Heart (tissue), 3 donors: ENCODE measurements around a stretch of chr2.

DNA sequence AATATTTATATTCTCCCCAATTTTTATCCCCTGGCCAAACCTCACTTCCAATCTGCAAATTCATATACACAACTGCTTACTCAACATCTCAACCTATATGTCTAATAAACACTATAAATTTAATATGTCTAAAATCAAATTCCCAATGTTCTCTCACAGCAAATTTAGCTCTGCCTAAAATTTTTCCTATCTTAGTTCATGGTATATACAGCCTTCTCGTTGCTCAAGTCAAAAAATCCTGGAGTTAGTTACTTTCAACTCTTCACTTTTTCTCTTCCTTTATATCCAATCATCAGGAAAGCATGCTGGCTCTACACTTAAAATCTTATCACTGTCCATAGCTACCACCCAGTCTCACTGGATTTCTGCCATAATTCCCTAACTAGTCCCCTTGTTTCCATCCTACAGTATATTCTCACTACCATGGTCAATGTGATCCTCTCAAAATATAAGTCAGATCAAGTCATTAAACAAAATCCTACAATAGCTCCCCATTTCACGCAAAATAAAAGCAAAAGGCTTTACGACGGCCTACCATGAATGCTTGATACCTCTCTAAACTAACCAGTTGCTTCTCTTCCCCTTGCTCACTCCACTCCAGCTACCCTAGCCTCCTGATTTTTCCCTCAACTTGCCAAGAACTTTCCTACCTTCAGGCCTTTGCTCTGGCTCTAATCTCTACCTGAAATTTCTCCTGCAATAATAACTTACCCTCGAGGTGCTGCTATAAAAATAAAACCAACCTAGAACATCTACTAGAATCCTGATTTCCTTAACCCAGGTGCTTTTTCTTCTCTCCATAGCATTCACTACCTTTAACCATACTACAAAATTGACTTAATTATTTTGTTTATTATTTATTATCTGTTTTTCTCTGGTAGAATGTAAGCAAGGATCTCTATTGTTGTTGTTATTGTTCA is 337.2 kb downstream of the EXOC6B start:
- RAMPAGE, long total RNA, 2 experiments, result no peak in any of the 2 experiments

DNA sequence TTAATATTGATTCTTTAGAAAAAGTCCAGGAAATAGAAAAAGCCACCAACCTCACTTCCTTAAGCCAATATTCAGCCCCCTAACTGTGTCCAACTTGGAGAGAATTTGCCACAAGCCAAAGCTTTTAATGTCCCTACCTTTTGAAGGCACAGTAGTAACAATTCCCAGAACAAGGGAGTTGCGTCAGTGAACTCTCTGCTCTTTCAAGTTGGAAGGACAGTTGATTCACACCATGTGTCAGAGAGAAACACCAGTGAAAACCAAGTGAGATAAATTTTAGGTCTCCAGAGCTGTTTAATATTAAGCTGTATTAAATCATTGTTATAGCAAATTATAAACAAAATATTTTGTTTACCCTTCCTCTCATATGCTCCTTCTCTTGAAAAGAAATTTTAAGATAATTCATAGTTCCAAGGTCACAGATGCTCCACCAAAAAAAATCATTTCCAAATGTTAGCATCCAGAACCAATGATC is 66.0 kb downstream of the EXOC6B start:
- RAMPAGE, long total RNA, 2 experiments, result no peak in any of the 2 experiments

GRCh38 chr2:73075210-73075810 is 3.8 kb upstream of the SFXN5 start:
- RAMPAGE, long total RNA, 2 experiments, result no peak in any of the 2 experiments

- RAMPAGE, long total RNA, 2 experiments, result no peak in any of the 2 experiments
Measured at GRCh38 chr2:73084213-73084874, 12.8 kb upstream of the SFXN5 start.

DNA sequence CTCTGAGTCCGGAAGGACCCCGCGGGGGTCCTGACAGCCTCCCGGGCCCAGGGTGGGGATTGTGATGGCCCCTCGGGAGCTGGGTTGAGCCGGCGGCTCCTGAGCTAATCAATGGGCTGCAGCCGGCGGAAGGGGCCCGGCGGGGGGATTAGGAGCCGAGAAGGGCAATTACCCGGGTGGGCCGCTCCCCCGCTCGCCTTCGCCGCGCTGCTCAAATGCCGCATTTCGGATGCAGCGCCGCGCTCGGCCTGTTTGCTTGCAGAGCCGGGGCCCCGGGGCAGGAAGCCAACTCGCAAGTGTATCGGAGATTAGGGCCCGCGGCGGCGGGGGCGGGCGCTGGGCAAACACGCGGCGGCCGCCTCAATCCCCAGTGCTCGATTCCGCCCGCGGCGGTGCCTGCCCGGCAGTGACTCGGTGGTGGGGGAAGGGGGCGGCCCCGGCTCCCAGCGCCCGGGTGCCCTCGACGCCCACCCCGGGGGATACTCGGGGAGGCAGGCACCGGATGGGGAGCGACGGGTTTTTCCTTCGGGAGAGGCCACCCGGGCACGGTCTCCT is 26.8 kb upstream of the NOTO start:
- RAMPAGE, long total RNA, 2 experiments, result no peak in any of the 2 experiments

DNA sequence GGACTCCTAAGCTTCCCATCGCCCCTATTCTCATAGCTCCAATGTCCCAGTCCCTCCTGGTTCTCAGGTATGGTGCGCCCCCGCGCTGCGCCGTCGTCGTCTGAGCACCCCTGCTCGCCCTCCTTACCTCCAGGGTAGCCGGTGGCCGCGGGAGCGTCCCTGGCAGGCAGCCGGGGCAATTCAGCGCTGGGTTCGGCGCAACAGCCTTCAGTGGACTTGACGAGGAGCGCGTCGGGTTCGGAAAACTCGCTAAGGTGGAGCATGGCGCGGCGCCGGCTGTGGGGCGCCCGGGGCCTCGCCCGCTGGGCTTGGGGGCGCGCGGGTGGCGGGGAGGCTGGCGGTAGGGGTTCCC is 317 bp downstream of the EGR4 start:
- RAMPAGE, long total RNA, 2 experiments, result no peak in any of the 2 experiments

DNA sequence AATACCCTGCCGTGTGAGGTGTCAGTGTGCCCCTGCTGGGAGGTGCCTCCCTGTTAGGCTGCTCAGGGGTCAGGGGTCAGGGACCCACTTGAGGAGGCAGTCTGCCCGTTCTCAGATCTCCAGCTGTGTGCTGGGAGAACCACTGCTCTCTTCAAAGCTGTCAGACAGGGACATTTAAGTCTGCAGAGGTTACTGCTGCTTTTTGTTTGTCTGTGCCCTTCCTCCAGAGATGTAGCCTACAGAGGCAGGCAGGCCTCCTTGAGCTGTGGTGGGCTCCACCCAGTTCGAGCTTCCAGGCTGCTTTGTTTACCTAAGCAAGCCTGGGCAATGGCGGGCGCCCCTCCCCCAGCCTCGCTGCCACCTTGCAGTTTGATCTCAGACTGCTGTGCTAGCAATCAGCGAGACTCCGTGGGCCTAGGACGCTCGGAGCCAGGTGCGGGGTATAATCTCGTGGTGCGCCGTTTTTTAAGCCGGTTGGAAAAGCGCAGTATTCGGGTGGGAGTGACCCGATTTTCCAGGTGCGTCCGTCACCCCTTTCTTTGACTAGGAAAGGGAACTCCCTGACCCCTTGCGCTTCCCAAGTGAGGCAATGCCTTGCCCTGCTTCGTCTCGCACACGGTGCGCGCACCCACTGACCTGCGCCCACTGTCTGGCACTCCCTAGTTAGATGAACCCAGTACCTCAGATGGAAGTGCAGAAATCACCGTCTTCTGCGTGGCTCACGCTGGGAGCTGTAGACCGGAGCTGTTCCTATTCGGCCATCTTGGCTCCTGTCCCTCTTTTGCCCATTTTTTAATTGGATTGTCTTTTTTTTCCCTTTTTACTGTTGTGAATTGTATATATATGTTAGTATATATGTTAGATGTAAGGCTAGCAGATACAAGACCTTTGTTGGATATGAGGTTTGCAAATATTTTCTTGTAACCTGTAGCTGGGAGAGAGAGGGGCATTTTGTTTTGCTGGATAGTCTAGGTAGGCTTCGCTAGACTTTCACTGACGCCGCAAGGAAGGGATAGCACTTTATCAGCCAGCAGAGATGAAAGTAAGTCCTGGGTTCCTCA is 100.0 kb downstream of the ALMS1 start:
- RAMPAGE, long total RNA, 2 experiments, result no peak in any of the 2 experiments

DNA sequence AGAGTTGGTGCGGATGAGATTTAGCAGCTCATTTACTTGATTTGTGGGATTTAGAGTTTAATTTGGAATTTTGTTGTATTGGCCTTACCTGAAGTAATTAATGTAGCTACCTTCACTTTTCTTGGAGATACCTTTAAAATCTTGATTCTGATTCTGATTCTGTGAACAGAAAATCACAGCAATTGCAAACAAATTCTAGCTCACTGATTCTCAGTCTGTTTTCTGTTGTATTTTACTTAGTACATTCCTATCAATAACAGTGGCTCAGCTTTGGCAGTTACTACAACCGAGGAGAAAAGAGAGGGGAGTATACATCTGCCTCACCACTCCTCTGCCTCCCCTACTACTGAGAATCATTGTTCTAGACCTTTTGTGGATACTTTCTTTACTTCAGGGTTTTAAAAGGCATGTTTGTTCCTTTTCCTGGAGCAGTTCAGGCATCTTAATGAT is 10.0 kb downstream of the STAMBP start:
- RAMPAGE, long total RNA, 2 experiments, result no peak in any of the 2 experiments

DNA sequence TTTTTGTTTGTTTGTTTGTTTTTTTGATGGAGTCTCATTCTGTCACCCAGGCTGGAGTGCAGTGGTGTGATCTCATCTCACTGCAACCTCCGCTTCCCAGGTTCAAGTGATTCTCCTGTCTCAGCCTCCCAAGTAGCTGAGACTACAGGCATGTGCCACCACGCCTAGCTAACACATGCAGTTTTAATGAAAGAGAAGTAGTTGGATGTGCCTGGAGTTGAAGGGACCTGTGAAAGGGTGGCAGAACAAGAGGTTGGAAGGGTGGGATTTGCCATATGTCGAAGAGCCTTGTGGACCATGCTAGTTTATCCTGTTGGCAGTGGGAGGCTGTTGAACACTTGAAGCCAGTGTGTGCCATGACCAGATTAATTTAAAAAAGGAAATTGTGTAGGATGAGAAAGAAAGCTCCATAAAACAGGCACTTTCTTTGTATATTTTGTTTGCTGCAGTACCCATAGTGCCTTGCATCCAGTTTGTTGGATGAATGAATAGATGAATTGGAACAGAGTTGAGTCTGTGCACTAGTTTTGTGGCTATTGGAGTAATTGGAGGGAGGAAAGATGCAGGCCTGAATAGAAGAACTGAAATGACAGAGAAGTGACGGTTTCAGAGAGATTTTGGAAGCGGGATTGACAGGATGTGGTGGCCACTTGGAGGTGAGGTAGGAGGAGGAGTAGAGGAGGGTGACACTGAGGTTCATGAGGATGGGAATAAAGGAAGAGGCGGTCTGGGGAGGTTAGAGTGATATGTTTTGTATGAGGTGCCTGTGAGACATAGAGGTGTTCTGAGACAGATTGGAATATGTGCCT is 4.8 kb downstream of the DGUOK start:
- RAMPAGE, long total RNA, 2 experiments, result no peak in any of the 2 experiments

DNA sequence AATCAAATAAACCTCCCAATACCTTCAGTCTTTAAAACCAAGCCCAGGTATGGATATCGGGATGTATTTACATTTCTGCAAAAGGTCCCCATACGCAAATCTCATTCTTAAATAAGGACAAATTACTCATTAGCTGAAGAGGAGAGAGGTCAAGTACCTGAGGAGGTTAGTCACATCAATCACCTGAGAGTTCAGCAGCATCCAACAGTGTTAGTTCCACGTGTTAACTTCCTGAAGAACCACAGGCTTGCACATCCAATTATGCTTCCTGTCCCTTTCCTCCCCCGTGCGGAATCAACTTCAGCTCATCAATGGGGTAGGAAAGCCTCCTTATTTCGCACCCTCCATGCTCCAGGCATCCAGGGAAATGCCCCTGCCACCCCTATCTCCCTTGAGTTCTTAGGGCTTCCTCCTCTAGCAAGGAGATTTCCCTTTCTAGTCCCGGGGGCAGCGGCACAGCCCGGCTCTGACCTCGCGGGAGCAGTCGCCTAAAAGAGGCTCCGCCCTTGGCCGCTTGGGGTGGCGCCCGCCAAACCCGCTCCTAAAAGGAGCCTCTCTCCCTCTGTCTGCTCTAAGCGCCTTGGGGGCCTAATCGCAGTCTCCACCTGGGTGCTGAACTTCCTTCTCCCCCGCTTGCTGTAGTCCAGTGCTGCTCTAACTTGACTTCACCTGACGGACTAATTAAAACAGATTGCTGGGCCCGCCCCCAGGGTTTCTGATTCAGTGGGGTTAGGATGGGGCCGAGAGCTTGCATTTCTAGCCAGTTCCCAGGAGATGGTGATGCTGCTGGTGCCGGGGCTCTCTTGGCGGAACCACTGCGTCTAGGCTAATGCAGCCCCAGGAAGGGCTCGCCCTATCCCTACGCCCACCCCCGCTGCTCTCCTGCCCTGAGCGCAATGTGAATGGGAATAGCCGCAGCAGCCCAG is 3.5 kb upstream of the TET3 start:
- RAMPAGE, long total RNA, 2 experiments, result start-site peak on the minus strand in 1 of 2 experiments, centred at position 462 of the sequence, 13 reads per replicate

DNA sequence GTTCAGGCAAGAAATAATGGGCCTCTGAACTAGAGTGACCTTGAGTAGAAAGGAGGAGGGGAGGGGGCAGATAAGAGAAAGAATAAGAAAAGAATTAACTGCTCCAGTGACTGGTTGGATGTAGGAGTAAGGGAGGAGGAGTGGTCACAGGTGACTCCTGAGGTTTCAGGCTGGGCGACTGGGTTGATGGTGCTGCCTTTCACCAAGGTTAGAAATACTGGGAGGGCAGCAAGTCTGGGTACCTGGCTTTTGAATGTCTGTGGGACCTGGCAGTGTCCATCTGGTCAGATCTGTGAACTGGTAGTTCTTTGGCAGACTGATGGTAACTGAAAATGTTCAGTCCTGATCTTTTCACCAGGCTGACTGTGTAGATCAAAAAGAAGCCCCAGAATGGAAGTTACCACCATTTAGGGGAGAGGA is 69.5 kb downstream of the TET3 start:
- RAMPAGE, long total RNA, 2 experiments, result no peak in any of the 2 experiments

GRCh38 chr2:74156254-74156624 is 8.5 kb upstream of the BOLA3 start:
- RAMPAGE, long total RNA, 2 experiments, result no peak in any of the 2 experiments

- RAMPAGE, long total RNA, 2 experiments, result no peak in any of the 2 experiments
Measured at GRCh38 chr2:74164958-74165554, 13.6 kb downstream of the MOB1A start.

GRCh38 chr2:74218000-74218556 is 19.7 kb downstream of the MTHFD2 start:
- RAMPAGE, long total RNA, 2 experiments, result no peak in any of the 2 experiments

DNA sequence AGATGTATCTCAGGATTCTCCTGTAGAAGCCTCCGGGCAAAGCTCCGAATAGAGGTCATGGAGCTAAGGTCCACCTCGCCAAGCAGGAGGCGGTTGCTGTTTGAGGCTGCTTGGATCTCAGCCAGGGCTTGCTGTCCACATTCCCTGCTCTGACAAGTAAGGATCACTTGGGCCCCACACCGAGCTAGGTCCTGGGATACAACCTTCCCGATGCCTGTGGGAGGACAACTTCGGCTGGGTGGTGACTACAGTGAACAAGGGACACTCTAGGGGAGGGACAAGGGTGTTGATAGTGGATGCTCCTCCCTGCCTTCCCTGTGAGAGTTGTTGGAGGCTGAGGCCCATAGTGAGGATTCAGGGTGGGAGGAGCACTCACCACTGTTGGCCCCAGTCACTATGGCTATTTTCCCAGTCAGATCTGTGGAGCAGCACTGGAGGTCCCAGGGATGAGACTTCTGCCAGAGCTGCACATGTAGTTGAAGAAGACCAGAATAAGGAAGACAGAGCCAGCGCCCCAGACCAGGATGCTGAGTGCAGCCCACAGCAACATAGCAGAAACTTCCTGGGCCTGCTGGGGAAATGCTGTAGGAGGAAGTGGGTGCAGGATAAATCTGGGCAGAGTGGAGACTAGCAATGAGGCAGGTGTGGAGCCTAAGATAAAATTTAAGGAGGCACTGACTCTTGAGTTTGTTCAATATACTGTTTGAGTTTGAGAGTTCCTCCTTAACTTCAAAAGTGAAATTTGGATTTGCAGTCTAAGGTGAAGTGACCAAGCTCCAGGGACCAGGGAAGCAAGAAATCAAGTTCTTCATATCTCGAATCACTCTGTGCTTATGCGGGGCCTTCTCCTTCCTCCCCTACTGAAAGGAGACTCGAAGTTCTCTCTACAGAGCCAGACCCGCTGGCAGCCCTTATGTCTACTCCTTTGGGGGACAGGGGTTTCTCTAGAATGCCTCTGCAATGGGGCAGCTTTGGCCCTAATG is 8.1 kb downstream of the C2orf81 start:
- RAMPAGE, long total RNA, 2 experiments, result no peak in any of the 2 experiments

DNA sequence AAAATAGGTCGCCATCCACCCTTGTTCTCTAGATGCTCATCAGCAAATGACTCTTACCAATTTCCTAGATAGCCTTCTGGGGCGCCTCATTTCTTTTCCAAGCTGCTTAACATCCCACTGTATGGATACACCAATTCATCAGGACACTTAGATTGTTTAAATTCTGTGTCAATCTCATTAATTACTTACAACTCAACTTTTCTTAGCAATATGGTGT is 633 bp upstream of the INO80B start:
- RAMPAGE, long total RNA, 2 experiments, result no peak in any of the 2 experiments

- RAMPAGE, long total RNA, 2 experiments, result no peak in any of the 2 experiments
Measured at GRCh38 chr2:74462426-74463009, 2.7 kb downstream of the MOGS start.

GRCh38 chr2:74471816-74472533 is 505 bp downstream of the MRPL53 start:
- RAMPAGE, long total RNA, 2 experiments, result no peak in any of the 2 experiments

DNA sequence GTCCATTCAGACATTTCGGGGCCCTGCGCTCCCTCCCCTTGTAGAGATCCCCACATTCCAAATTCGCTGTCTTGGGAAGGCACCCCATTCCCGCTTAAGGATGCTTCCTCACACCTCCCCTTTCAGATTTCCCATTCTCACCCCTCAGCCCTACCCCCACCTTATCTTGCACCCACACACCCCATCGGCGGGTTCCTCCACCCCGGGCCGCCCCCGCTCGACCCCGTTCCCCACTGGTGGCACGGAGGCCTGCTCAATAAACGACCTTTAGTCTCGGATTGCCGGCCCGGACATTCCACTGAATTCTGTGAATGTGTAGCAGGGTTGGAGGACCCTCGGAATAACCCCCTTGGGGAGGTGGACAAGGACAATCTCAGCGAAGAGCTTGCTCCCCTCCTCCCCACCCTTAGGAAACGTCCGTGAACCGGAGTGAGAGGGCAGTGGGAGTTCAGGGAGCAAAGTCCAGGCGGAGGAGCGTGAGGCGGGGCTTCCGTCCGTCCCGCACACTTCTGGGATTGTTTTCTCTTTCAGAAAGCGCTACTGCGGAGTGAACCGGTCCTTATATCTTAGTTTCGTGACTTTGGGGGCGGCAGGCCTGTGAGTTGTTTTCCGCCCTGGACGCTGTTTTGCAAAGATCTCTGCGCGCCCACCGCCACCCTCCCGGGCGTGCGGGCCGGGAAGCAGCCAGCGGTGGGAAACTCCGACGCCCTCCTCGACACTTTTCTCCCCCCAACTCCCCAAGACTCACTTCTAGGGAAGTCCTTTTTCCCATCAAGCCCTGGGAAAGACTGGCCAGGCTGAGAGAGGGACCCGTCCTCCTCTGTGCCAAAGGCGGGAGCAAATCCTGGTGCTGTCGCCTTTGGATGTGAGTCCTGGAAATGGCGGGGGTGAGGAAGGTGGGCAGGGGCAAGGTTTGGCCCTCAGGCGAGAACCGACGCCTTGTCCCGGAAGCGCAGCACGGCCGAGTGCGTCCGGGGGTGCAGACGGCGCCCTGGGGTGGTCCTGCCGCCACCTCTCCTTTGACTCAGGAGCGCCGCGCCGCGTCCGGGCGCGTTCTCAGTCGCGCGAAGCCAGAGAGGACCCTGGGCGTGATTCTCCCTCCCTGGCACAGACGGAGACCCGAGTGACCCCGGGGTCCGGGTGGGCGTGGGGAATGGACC is 3.1 kb upstream of the LBX2 start:
- RAMPAGE, long total RNA, 2 experiments, result no peak in any of the 2 experiments

- RAMPAGE, long total RNA, 2 experiments, result no peak in any of the 2 experiments
Measured at GRCh38 chr2:74504578-74505209, 2.8 kb downstream of the PCGF1 start.